Vein endothelial cell (primary cell): Measurements from ENCODE around the gene CYP2J2.

GRCh38 chr1:58780895-58781426, 2.9 kb downstream of the JUN start:
- CAGE, long polyA plus RNA = no peak

GRCh38 chr1:58784982-58785423, 1.2 kb upstream of the JUN start:
- CAGE, long polyA plus RNA = no peak

- CAGE, long polyA plus RNA = no peak
Observed at GRCh38 chr1:58812870-58813504, 29.1 kb upstream of the JUN start.

DNA sequence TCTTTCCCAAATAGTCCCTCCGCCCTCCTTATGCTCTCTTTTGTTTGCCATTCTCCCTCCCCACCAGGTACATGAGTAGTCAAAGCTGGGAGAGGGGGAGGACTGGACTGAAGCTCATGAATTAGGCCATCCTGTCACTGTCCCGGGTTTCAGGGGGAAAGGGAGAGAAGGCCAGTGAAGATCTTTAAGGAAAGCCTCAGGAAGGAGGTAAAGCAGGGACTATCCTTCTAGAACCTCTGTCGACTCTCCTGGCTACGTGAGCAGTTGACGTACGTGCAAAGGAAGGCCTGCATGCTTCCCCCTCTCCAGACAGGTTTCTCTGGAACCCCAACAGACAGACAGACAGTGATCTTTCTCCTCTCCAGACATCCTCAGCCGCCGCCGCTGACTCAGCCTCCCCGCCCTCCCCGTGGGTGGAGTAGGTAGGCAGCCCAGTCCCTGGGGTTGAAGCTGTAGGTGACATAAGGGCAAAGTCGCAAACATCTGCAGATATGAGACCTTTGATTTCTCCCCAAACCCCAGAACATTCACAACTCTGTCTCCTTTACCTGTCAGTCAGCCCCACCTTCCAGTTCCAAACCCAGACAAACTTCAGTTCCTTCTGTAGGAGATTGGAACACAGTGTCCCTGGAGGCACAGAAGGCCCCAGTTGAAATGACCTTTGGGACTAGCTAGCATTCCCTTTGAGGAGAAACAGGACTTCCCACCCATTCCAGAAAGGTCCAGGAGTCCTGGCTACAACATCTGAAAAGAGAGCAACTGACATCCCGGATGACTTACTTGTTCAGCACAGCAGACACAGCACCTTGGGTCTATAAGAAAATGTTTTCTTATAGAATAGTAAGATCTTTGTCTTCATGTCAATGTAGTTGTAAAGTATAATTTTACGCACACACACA, 145.9 kb upstream of the JUN start:
- CAGE, long polyA plus RNA = no peak

GRCh38 chr1:58982585-58983002, 198.7 kb upstream of the JUN start:
- CAGE, long polyA plus RNA = no peak

GRCh38 chr1:59027947-59028168, 244.0 kb upstream of the JUN start:
- CAGE, long polyA plus RNA = no peak

GRCh38 chr1:59046673-59047135, 250.2 kb upstream of the FGGY start:
- CAGE, long polyA plus RNA = no peak

DNA sequence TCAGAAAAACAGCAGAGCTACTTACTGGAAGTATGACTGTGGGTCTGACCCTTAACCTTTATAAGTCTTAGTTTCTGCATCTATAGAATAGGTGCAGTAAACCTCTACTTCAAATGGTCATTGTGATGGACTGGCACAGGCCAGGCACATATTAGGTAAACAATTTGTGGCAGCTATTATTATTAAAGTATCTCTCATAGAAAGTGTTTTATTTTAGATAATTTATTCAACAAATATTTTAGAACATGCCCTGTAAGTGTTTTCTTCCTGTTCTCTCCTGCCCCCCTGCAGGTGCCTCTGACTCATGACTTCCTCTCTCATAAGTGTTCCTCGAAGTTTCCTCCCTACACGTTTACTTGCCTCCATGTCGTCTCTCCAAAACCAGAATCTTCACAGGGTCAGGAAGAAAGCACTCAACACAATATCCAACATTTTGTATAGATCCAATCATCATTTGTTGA, 224.7 kb upstream of the FGGY start:
- CAGE, long polyA plus RNA = no peak

- CAGE, long polyA plus RNA = no peak
Observed at GRCh38 chr1:59427013-59427599, 130.2 kb downstream of the FGGY start.

- CAGE, long polyA plus RNA = no peak
Observed at GRCh38 chr1:59533873-59534514, 237.1 kb downstream of the FGGY start.

- CAGE, long polyA plus RNA = no peak
Observed at GRCh38 chr1:59692482-59692908, 122.3 kb upstream of the HOOK1 start.

DNA sequence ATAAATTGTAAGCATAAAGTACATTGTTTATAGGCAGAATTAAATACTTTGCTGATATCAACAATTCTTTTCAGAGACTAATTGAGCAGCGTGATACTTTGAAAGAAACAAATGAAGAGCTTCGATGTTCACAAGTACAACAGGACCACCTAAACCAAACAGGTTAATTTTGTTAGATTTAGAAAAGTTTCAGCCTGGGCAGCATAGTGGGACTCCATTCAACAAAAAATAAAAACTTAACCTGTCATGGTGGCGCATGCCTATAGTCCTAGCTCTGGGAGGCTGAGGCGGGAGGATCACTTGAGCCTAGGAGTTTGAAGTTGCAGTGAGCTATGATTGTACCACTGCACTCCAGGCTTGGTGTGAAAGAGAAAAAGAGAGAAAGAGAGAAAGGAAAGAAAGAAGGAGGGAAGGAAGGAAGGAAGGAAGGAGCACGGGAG, 43.6 kb downstream of the HOOK1 start:
- CAGE, long polyA plus RNA = no peak

GRCh38 chr1:59926124-59927261, at the start of gene CYP2J2:
Gene CYP2J2, minus strand, starts transcription at chr1:59926773.
- CAGE, long polyA plus RNA = no peak

GRCh38 chr1:60867700-60868153, 214.6 kb upstream of the NFIA start:
- CAGE, long polyA plus RNA = no peak

DNA sequence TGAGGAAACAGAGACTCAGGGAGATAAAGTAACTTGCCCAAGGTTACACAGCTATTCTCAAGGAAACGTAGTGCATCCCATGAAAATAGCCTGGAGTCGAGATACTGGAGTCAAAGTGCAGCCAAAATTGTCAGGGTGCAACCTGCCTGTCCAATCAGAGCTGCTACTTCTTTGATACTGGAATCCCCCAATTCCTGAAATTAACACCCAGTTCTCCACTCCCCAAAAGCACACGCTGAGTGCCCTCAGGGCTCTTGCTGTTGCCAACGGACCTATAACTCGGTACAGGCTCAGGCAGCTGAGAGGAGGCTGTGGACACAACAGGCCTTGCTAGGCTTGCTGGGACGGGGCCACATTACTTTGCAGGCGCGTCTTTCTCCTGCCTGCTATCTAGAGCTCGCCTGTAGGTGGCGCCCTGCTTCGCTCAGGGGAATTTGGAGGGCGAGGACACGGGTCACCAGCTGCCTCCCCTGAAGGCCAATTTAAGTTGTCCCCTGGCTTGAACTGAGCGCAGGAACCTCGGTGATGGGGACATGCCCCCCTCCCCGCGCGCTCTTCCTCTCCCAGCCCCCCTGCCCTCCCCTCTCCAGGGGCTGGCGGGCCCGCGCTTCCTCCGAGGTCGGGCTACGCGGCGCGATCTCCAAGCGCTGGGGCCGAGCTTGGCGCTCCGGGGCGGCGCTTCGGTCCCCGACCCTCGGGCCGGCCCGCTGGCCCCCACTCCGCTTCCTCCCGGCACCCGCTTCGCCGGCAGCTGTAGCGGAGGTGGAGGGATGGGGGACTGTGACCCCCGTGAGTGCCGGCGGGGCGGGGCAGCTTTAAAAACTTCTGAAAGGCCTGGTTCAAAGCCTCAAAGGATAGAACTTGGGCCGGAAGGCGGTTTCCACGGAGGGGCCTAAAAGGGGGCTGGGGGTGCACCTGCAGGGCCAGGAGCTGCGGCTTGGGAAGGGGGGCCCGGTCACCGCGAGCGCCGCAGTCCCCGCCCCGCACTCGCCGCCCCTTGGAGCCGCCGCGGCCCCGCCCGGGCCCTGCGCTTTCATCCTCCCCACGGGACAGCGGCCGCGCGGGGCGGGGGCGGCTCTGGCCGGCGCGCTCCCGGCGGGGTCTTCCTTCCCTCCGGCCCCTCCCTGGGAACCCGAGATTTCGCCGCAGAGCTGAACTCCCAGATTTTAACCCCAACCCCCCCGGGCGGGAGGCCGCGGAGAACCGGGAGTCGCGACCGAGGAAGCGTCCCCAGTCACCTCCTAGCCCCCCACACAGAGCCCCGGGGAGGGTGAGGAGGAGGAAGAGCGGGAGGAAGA, 32.3 kb upstream of the NFIA start:
- CAGE, long polyA plus RNA = no peak

DNA sequence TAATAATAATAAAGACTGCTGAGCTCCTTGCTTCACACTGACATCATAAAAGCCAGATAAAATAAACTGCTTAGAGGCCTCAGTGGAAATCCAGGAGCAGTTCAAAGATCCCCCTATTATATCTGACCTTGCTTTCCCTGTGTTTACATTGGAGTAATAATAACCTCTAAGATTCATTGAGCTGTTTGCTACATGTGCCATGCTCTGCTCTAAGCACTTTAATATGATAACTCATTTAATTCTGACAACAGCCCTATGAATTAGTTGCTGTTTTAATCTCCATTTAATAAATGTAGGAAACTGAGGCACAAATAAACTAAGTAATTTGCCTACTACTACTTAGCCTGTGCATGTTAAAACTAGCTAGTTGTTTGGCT, 27.0 kb upstream of the NFIA start:
- CAGE, long polyA plus RNA = no peak

- CAGE, long polyA plus RNA = no peak
Observed at GRCh38 chr1:61151984-61152484, 69.7 kb downstream of the NFIA start.

DNA sequence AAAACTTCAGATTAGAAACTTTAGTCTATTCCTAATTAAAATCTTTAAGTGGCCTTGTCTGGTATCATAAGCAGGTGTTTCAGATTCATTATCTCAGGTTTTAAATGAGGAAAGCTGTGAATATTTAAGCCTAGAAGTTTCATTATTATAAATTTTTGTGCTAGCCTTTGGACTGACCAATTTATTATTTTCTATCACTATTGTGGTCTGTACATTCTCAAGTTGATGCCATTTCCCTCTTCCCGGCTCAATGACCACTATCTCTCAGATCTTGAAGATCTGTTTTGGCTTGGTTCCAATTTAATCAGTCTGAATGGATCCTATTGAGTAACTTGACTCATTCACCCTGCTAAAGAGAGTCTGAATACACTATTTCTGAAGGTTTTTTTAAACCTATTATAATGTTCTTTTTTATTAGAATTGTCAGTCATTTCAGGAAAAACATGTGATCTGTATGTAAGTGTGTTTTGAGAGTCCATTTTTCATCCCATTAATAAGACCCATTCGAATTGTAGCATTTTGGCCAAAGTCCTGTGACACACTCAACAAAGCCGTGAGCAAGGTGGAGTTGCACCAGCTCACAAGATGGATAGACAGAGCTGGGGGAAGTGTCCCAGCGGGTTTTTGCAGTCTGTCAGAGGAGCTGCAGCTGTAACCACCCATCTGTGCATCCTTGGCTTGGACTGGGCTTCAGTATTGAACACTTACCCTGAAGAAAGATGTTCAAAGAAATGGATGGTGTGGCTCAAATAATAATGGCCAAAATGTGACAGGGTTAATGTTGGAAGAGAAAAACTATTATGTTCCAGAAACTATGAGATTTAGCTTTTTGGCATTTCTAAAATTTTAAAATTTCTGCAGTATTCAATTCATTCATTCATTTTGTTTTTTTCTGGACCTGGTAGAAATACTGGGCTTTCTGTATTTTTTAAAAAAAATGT, 145.7 kb downstream of the NFIA start:
- CAGE, long polyA plus RNA = no peak

DNA sequence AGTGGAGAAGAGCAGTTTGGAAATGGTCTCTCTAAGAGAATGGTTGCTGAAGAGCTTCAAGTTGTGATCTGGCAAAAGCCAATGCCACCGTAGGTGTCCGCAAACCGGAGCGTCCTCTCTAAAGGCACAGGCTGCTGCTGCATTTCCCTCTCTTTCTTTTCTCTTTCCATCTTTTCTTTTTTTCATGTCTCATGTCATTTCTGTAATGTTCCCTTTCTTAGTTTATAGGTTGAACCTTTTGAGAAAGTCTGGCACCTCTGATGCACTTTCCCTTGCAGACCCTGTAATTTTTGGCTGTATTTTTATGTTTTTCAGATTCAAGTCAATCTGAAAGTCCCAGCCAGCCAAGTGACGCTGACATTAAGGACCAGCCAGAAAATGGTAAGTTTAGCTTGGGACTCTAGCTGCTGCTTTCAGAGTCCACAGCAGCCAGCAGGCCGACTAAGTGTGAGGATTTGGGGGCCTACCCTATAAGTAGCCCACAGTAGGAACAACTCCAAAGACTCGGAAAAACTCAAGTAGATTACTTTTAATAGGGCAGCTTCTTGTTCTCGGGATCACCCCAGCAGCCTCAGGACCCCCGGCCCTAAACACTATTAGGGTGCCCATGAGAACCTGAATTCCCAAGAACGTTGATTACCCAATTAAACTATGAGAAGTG, 195.0 kb downstream of the NFIA start:
- CAGE, long polyA plus RNA = no peak

GRCh38 chr1:61280397-61280928, 198.1 kb downstream of the NFIA start:
- CAGE, long polyA plus RNA = no peak